Mononuclear cell (primary cell): ENCODE measurements around a stretch of chr3.

GRCh38 chr3:97874303-97875066, 52.7 kb downstream of the CRYBG3 start:
- RRBS: no CpG with 5 or more reads among the region's 4 CpGs

DNA sequence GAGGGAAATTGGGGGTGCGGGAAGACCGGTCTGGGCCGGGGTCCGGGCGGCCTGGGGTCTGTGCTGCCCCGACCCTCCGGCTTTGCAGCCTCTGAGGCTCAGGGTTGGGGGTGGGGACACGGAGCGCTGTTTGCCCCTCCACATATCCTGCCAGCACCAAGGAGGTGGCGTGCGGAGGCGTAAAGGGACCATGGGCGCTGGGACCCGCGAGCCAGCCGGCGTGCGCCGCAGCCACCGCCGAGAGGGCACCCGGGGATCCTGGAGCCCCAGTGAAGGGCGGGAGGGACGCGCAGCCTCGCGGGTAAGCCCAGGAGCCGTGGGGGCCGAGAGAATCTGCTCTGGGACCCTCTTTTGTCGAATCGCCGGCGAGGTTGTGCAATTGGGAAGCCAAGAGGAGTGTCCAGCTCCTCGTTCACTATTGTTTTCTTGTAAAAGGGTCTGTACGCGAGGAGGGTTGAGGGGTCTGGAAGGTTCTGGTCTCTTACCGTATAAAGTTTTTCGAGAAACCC, 30.1 kb upstream of the ST3GAL6 start:
- RRBS: under 1% methylated on average over 5 of the region's 38 CpGs

DNA sequence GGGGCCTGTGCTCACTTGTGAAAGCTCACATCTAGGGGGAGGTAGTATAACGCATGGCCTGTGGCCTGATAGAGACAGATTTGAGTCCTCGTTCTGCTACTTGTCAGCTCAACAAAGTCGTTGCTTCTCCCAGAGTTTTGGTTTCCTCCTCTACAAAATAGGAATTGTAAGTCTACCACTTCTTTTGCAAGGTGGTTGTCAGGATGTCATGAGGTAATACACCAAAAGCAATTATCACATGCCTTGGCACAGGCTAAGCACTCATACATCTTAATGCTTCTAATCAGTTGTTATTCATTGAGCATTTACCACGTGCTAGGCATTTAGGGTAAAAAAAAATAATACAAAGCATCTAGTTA, 1.4 kb downstream of the ST3GAL6 start:
- RRBS: no CpG with 5 or more reads among the region's 4 CpGs

DNA sequence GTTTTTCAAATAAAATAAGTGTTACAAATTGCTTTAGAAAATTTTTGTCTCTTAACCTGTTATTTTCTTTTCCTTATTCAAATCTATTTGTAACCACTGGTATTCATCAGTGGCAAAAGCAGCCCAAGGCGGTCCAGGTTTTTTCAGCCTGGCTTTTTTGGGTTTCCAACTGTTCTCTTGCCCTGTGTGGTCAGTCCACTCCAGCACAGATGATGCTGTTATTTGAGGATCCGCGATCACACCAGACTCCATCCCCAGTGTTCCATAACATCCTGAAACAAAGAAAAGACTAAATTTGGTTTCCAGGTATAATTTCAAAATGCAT, 56.0 kb downstream of the ST3GAL6 start:
- RRBS: no CpG with 5 or more reads among the region's 3 CpGs

DNA sequence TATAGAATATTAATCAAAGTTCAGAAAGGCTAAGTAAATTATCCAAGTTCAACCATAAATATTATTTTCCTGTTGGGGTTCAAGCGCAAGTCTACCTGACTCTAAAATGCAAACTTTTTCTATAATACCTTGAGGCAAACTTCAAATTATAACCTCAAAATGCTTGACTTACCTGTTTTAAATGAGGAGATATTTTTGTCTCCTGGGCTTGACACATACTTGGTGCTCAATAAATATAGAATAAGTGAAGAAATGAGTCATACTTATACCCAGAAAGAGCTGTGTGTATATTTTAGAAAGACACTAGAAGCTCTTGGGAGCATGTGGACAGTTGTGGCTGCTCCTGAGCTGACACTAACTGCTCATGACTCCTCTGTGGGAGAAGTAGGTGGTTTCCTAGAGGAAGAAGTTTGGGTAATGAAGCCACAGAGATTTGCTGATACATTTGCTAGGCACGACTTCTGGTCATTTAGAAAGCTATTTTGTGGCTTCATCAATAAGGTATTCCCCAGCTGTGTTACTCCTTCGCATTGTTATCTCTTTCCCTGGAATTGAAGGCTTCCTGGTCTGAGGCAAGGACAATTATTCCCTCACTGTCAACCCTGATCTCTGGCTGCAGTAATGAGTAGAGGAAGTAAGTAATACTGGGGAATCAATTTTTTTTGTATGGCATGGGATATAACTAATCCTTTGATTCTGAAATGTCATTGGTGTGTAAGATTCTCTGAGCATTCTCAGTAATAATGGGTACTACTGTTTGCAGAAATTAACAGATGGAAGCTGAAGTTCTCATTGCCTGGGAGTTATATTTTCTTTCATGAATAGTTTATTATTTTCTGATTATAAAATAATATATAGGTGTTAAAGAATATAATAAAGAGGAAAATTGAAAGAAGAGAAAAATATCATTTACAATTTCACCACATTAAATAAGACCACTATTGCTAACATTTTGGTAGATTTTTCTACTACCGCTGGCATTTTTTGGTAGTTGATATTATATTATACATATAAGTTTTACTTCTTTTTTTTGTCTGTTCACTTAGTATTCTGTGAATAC, 79.6 kb upstream of the DCBLD2 start:
- RRBS: no CpG with 5 or more reads among the region's 4 CpGs

DNA sequence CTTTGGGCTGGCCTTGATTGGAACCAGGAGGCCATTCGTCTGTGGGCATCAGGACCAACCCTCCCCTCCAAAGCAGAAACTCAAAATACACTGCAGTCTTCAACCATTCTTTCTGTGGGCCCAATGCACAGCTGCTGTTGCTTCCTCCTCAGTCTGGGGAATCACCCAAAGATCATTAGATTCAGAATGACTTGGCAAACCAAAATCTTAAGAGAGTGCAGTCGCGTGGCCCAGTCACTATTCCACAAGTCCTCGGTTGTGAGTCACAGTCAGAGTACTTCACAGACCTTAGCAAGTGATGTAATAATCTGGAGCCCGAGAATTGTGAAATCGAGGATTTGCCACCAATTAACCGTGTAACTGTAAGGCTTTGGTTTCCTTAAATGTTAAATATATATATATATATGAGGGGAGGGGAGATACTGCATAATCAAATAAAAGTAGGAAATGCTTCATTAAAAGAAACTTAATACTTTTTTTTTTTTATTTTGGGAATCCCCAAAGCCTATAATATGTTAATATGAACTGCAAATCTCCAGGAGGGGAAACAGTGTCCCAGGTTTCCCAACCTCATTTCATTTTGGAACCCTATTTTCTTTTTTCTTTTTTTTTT, 132.4 kb upstream of the COL8A1 start:
- RRBS: no CpG with 5 or more reads among the region's 7 CpGs

- RRBS: no CpG with 5 or more reads among the region's 7 CpGs
Measured at GRCh38 chr3:99659014-99659480, 20.7 kb downstream of the COL8A1 start.

DNA sequence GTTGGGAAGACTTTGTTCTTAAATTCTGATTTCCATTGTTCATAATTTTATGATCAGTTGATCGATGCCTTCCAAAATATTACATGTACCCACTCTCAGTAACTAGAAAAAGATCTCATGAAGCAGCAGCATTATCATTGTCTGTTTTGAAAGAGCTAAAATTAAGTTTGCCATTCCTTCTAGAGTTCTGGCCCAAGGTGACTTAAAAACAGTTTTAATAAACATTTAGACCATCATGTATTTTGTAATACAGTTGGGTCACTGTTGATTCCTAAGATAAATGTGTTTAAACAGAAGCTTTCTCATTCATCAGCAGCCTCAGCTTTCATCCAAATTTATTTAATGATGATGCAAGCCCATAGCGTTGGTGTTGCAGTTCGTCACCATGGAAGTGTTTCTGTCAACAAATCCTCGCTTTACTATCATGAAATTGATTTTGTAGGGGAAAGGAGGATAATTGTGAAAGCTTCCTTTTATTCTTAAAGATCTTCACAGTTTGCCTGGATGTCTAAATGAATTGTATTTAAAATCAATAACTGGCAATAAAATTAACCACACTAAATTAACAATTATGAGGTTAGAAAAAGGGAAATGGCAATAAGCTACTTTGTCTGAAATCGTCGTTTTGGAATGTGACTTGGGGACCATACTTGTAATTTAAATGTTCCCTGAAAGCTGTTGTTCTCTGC, 28.8 kb downstream of the CMSS1 start:
- RRBS: no CpG with 5 or more reads among the region's 6 CpGs

GRCh38 chr3:99871347-99871935, 53.8 kb downstream of the CMSS1 start:
- RRBS: no CpG with 5 or more reads among the region's 4 CpGs

- RRBS: no CpG with 5 or more reads among the region's 2 CpGs
Measured at GRCh38 chr3:99939805-99940375, 122.2 kb downstream of the CMSS1 start.

DNA sequence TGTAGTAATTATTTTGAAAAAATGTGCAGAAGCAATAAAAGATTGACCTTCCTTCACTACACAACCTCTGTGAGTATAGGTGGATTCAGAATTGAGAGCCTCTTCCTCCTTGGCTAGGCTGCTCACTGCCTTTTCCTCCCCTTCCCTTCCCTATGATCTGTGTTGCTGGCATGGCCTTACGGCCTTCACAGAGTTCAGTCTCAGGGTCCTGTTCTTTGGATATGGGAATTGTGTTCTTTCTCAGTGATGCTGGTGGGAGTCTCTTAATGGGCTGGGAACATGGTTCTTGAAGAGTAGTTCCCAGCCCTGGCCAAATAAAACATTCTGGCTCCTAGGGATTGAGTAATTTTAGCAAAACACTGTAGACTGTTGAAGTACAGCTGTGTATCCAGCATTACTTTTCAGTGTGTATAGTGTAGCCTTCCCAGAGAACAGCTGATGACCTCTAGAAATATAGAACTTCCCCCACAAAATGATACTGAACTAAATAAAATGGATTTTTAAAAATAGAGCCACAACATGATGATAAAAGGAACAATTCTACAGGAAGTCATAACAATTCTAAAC, 22.6 kb upstream of the FILIP1L start:
- RRBS: no CpG with 5 or more reads among the region's 1 CpG

DNA sequence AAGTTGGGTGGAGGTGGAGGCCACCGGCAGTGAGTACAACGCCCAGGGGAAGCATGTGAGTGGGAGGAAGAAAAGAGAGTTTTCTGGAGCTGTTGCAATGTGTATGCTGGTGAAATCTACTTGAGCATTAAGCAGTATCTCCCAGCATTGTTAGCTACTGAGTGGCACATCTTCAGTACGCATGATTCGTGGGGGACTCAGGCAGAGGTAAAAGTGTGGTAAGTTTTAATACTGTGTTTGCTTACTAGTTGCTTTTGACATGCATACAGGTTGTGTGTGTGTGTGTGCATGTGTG, 26.6 kb downstream of the TMEM45A start:
- RRBS: no CpG with 5 or more reads among the region's 4 CpGs

- RRBS: no CpG with 5 or more reads among the region's 14 CpGs
Measured at GRCh38 chr3:100525544-100526325, 33.3 kb downstream of the TMEM45A start.

- RRBS: no CpG with 5 or more reads among the region's 4 CpGs
Measured at GRCh38 chr3:100708645-100709056, 643 bp upstream of the TFG start.

- RRBS: no CpG with 5 or more reads among the region's 8 CpGs
Measured at GRCh38 chr3:100711658-100713033, 2.9 kb downstream of the TFG start.

- RRBS: no CpG with 5 or more reads among the region's 3 CpGs
Measured at GRCh38 chr3:101065911-101066419, 72.7 kb upstream of the ABI3BP start.

DNA sequence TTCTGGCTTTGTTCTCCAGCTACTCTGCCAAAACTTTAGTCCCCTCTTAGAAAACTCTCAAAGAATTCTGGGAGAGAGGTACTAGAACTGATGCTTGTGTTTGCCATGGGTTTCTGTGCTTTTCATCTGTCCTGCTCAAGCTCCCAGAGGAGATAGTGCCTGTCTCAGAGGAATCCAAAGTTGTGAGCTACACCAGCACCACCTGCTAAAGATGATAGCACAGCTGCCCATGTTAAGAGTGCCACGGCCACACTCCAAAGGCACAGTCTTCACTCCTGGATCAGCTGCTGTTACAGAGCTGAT, 150.0 kb downstream of the IMPG2 start:
- RRBS: no CpG with 5 or more reads among the region's 1 CpG

GRCh38 chr3:101216495-101217279, 103.7 kb downstream of the IMPG2 start:
- RRBS: no CpG with 5 or more reads among the region's 3 CpGs